H1 (cell line): ENCODE results near the genes SS18, DSC3, DSG4 and B4GALT6.

- RRBS: no CpG with 5 or more reads among the region's 4 CpGs
CAGE:
- cytosol, long polyA plus RNA: no peak
- long polyA plus RNA: no peak
- nucleus, long polyA plus RNA: no peak
Measured at GRCh38 chr18:24988411-24988847, 363.5 kb downstream of the ZNF521 start.

DNA sequence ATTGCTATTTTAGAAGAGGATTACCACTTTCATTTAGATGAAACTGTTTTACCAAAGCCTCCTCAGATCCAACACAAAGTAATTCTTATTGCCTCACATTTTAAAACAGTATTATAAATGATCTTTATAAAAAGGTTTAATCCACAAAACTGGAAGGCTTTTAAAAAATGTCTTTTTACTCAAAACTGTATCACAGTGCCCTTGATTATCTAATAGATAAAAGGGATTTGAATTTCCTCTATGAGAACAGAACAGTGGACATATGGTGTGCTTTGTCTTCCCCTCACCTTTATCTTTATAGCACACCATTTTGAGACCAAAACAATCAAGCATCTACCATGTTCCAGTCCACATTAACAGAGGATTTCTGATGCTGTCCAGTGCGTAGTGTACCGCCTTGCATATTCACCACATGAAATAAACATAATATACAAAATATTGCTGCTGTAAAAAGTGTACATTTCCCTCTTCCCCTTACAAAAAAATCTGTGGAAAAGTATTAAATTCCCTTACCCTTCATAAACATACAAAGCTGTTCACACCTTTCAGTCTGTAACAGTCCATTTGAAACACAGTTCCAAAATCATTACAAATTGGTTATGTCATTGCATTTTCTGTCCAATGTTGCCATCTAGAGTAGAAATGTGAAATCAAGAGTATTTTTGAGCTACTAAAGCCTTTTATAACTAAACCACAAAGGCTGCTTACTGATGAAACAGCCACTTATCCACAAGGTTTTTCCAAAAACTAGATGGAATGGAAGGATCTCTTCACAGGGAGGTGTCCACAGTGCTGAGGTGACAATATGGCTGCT, 72.7 kb downstream of the SS18 start:
- RRBS: no CpG with 5 or more reads among the region's 2 CpGs
CAGE:
- cytosol, long polyA plus RNA: no peak
- long polyA plus RNA: no peak
- nucleus, long polyA plus RNA: no peak

DNA sequence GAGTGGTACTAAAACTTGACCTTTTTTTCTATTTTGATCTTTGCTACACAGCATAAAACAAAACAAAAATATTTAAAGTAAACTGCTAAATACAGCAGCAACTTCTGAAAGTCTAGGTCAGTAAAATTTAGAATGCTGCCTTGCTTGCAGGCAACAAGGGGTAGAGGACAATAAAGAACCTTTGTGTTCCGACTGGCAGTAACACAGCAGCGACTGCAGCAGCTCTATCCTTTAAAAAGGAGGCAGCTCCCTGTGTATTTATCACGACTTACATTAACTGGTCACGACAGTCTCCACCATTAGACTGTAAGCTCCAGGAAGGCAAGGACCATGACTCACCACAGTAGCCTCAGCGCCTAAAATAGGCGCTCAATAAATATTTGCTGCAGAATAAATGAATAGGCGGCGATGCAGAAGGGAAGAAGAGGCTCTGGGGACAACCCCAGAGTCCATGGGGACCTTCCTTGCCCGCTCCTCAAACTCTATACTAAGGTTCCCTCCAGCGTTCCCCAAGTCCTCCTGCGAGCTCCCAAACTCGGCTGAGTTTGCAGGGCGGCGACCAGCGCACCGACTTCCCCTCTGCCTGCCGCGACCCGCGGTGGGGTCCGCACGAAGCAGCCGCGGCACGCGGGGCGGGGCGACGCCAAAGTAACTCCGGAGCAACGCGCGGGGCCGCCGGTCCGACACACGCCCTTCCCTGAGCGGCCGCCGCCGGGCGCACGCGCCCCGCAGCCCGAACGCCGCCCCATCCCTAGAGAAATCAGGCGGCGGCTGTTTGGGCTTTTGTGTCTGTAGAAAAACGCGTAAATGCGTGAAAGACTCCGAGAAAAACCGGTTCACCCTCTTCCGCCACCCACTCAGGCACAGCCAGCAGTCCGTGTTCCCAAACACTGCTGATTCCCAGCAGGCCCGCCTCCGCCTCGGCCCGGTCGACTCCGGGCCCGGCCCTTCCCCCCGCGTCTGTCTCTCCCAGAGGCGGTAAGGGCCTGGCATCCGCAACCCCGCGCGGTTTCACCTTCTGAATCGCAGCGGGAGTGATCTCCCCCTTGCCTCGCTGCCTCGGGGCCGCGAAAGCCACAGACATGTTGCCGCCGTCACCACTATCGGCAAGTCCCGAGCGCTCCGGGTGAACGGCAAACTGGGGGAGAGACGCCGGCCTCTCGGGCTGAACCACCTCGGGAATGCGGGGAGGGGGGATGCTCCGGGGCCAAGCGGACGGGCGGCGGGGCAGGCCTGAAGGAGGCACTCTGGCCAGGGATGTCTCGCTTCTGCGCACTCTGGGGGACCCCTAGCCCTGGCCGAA, at the start of gene SS18:
TSS of gene SS18 (minus strand) at position 1,128 of the 1,303 bp plus-strand sequence.
- RRBS: 1% methylated on average over 17 of the region's 97 CpGs
CAGE:
- cytosol, long polyA plus RNA: start-site peak on the minus strand centred at position 1,126 of the sequence, 51 bp wide, 1,015 reads
- long polyA plus RNA: start-site peak on the minus strand centred at position 1,132 of the sequence, 62 bp wide, 714 and 1,131 reads in 2 replicates
- nucleus, long polyA plus RNA: start-site peak on the minus strand centred at position 1,123 of the sequence, 45 bp wide, 859 reads

DNA sequence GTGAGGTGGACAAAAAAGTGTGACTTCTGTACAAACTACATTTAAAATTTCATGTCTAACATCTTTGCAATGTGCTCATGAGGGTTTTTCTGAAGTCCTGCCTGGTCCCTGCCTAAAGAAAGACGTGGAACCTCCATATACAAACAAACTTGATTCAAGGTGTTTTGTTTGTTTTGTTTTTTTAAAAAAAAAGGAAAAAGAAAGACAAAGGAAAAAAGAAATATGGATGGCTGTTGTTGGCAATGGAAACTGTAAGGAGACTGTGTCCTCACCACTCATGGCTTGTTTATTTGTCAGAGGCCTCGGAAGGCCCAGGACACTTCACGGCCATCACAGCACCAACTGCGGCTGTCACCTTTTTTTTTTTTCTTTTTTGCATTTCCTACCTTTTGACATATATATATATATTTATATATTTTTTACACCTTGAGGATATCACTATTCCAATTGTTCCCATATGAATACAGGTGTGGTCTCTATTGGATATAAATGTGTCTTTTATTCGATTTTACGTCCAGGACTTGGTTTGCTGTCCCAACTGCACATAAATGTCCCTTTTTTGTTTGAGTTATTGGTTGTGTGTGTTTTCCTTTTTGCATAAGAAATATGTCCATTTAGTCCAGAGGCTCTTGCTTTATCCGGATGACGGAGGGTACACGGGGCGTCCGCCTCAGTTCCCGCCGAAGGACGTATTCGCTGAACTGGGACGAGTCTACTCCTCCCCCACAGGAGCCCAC, 93.1 kb downstream of the KCTD1 start:
- RRBS: no CpG with 5 or more reads among the region's 16 CpGs
CAGE:
- cytosol, long polyA plus RNA: no peak
- long polyA plus RNA: no peak
- nucleus, long polyA plus RNA: no peak

DNA sequence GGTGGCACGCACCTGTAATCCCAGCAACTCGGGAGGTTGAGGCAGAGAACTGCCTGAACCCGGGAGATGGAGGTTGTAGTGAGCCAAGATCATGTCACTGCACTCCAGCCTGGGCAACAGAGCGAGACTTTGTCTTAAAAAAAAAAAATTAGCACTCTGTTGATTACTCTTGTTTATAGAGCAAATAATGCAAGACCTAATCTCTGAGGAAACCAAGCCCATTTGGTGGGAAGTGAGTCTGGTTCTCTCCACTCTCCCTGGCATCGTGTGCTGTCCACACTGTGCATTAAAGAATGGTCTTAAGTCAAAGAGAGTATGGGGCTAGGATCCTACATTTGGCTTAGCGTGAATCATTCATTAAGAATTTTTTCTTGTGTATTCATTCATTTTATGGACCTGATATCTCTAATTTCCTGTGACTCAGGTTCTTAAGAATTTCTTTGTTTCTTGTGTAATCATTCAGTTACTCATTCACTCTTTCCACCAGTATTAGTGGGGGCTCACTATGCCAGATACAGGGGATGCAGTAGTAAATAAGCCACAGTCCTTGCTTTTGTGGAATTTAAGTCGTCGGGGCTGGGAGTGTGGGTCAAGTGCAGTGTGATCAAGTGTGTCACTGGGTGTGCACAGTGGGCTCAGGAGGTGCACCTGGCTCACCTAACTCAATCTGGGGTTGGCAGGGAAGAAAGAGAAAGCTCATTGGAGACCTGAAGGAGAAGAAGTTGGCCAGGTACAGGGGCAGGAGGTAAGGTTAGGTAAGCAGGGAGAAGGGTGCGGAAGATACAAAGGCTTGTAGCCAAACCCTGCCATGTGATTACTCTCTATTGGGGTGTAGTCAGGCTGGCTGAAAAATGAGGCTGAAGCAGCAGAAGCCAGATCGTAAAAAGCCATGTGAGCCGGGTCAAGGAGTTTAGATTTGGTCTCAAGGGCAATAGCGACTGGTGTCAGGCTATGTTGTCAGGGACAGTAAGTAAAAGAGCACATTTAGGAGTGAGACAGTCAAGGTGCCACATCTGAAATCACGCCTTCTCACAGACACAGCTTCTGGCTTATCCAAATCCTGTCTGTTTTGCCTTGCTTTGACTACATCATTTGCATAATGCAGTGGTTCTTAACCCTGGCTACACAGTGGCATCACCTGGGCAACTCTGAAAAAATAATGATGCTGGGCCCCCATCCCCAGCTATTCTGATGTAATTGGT, 67.3 kb downstream of the KCTD1 start:
- RRBS: no CpG with 5 or more reads among the region's 13 CpGs
CAGE:
- cytosol, long polyA plus RNA: no peak
- long polyA plus RNA: no peak
- nucleus, long polyA plus RNA: no peak

GRCh38 chr18:26511211-26512091, 36.9 kb downstream of the KCTD1 start:
- RRBS: no CpG with 5 or more reads among the region's 13 CpGs
CAGE:
- cytosol, long polyA plus RNA: no peak
- long polyA plus RNA: no peak
- nucleus, long polyA plus RNA: no peak

- RRBS: 2% methylated on average over 2 of the region's 31 CpGs
CAGE:
- cytosol, long polyA plus RNA: no peak
- long polyA plus RNA: no peak
- nucleus, long polyA plus RNA: no peak
Measured at GRCh38 chr18:26549285-26549722, 951 bp upstream of the KCTD1 start.

DNA sequence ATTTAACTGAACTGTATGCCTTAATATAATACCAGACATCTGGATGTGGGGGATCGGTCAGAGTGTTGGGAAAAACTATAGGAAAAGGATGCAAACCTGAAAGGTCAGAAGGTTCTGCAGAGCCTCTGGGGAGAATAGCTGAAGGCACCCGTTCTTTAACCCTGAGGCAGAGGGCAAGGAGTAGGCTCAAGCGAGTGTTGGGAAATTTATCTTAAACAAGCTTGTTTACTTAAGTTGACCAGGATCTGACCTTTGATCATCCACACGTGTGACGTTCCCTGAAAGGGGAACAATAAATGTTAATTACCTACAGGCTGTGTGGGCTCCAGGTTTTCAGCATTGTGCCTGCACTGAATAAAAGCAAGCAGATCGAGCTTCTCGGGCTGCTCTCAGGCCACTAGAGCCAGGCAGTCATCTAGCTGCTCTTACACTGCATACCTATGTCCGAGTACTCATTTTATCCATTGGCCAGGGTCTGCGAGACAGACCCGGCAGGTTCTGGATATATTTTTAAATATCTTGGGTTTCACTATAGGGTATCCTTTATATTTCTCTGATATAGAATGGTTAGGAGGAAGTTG, 400.6 kb upstream of the CHST9 start:
- RRBS: no CpG with 5 or more reads among the region's 10 CpGs
CAGE:
- cytosol, long polyA plus RNA: no peak
- long polyA plus RNA: no peak
- nucleus, long polyA plus RNA: no peak

DNA sequence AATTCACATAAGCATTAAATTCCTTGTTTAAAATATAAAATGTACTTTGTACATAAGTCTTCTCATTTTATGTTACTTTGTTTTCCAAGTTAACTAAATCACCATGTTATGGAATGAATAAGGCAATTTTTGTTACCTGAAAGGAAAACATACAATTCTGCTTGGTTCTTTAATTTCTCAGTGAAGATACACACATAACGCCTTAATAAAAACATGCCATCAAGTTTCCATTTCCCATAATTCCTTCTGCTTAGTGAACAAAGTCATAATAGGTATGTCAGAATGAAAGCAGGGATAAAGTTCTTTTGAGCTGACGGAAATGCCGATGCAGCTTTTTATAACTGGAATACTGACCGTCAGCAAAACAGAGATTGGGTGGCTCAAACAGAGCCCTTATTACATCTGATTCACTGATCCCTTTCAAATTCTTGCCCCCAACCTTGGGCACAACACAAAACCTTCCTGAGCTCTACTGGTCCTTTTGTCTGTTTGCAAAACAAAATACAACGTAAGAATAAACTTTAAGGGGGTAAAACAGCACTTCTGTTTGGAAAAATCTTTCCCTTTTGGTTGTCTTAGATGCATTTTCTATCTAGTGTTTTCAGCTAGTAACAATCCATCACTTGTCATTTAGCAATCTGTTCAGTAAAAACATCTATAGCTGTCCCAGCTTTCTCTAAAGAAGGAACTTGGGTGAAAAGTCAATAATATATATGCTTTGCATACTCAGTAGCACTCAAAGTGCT, 140.4 kb downstream of the CDH2 start:
- RRBS: no CpG with 5 or more reads among the region's 5 CpGs
CAGE:
- cytosol, long polyA plus RNA: no peak
- long polyA plus RNA: no peak
- nucleus, long polyA plus RNA: no peak

GRCh38 chr18:29156948-29157443, 980.1 kb upstream of the CDH2 start:
- RRBS: no CpG with 5 or more reads among the region's 4 CpGs
CAGE:
- cytosol, long polyA plus RNA: no peak
- long polyA plus RNA: no peak
- nucleus, long polyA plus RNA: no peak

DNA sequence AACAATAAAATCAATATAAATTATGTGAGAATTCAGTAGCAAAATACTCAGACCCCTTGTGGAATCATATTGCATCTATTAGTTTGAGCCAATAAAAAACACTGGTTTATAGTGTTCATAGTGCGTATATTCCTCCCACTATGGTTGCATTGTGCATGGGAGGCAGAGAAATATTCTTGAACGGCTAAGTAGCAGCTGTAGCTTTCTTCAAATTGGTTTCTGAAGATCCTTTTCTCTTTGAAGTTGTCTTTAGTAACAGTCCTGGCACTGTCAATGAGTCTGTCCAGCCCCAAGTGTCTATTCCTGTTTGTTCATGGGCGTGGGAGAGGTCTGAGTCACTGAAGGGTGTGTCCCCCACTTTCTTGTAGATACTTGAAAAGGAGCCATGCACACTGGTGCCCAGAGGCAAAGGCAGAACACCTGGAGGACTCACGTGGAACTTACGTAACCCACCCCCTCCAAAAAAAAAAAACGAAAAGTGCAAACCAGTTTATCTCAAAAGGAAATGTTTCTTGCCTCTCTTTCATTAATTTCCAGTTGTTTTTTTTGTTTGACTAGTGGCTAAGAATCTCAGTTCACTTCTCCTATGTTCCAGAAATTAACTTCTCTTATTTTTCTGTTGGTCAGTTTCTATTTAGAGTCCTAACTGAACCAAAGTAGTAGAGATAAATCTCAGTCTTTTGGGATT, 55.1 kb downstream of the DSC3 start:
- RRBS: no CpG with 5 or more reads among the region's 6 CpGs
CAGE:
- cytosol, long polyA plus RNA: no peak
- long polyA plus RNA: no peak
- nucleus, long polyA plus RNA: no peak

DNA sequence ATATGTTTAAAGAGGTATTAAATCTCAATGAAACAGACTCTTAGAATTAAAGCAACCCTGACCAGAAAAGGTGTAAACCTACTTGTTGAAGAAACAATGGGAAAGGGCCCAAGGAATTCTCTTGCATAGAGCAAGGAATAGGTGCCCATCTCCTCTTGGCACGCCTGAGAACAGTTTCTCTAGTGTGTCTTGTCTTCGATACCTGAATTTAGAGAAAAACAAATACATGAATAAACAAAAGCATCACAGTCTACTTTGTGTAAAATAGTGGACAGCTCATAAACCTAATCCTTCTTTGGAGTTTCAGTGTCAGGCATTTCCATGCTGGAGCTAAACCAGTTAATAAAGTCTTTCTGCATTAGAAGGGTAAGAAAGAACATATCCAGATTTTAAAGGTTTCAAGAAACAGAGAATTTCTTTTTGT, 13.1 kb downstream of the DSC3 start:
- RRBS: no CpG with 5 or more reads among the region's 2 CpGs
CAGE:
- cytosol, long polyA plus RNA: no peak
- long polyA plus RNA: no peak
- nucleus, long polyA plus RNA: no peak

DNA sequence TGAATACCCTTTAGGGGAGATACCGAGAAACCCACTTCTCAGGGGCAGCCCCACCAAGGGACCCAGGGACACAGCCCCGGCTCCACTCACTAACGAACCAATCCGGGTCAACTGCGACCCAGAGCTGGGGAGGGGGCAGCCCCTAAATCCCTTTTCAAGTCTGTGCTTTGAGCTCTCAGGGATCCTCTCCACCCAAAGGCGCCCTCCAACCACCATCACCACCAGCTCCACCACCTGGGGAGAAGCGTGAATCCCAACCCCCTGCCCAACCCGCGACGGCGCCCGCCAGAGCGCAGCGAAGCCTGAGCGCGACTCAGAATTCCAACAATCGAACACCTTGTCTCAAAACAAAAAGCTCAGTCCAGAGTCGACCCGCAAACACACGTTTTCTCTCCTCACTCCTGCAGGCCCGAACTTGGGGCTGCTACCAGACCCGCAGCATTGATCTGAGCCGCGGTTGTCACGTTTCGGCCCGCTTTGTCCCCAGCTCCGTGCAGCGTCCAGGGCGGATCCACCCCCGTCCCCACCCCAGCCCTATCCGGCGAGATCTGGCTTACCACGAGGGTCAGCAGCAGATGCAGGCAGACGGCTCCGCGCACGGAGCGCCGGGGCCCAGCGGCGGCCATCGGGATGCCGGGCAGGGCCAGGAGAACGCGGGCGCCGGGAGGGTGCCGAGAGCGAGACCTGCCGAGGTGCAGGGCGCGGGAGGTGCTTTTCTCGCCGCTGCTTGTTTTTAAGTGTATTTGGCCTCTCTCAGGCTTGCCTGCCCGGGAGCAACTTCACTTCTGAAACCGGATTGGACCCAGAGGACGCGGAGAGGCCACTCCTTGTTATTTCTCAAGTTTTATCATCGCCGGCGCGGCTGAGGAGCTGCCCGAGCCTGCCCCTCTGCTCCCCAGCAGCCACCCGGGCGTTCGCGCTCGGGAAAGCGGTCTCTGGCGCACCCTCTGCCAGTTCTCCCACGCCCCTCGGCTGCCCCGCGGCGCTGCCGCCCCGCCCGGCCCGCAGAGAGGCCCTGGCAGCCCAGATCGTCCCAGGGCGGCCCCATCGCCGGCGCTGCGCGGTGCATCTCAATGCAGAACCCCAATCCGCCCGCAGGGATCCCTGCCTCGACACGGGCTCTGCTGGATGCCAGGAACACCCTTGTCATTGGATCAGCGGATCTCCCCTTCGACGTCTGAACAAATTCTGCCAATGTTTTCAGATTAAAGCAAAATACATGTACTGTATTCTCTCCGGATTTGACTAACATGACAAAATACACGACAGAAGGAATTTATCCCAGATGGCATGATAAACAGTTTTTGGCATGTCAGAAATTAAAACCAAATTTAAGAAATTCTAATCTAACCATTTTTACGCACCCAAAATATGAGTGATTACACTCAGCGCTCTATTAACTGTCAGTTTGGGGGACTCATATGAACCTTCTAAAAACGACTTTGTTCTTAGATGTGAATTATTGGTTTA, at the start of gene DSC3:
TSS of gene DSC3 (minus strand) at position 708 of the 1,470 bp plus-strand sequence.
- RRBS: 1% methylated on average over 41 of the region's 99 CpGs
CAGE:
- cytosol, long polyA plus RNA: start-site peak on the minus strand centred at position 959 of the sequence, 124 bp wide, 23 reads
- long polyA plus RNA: no peak
- nucleus, long polyA plus RNA: no peak

- RRBS: no CpG with 5 or more reads among the region's 4 CpGs
CAGE:
- cytosol, long polyA plus RNA: no peak
- long polyA plus RNA: no peak
- nucleus, long polyA plus RNA: no peak
Measured at GRCh38 chr18:31204951-31205226, 42.2 kb upstream of the DSC1 start.

DNA sequence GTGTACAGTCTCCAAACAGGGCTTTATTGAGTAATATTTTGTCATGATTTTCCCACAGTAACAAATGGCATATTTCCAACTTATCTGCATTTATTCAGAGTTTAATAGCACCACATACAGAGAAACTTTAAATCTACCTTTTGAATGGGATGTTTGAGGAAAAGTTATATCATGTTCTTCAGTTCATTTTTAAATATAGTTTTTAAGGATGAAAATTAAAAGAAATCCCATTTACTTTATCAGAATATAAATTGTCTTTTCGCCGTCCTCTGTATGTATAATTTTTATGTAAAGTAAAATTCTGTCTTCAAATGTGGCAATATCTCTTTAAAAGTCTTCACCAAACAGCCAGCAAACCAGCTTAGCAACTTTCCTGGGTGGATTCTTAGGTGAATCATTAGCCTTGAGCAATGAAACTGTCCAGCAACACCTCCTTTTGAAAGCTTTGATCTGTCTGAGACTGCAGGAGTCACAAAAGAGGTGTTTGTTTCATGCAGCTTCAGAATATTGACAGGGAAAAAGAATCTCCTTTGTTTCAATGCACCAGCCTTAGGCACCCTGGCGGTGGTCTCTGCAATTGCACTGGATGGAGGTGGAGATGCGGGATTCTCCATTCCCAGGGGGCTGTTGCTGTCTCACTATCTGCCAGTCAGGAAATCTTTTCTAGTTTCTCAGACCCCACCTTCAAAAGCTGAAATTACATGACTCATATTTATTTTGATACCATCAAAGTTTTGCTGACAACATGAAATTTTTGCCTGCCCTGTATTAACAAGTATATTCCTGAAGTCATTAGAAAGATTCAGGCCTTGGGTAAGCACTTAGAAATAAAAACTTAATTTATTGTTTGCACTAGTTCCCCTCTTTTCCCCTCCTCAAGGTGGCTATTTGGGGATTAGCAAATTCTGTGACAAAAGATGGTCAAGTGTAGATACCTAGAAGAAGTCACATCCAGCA, 76.1 kb upstream of the DSG1 start:
- RRBS: no CpG with 5 or more reads among the region's 4 CpGs
CAGE:
- cytosol, long polyA plus RNA: no peak
- long polyA plus RNA: no peak
- nucleus, long polyA plus RNA: no peak

GRCh38 chr18:31339684-31340114, 21.7 kb downstream of the DSG1 start:
- RRBS: no CpG with 5 or more reads among the region's 6 CpGs
CAGE:
- cytosol, long polyA plus RNA: no peak
- long polyA plus RNA: no peak
- nucleus, long polyA plus RNA: no peak

GRCh38 chr18:31376592-31376975, at the start of gene DSG4:
TSS of gene DSG4 (plus strand) at chr18:31376777.
- RRBS: no CpG with 5 or more reads among the region's 4 CpGs
CAGE:
- cytosol, long polyA plus RNA: no peak
- long polyA plus RNA: no peak
- nucleus, long polyA plus RNA: no peak

- RRBS: no CpG with 5 or more reads among the region's 3 CpGs
CAGE:
- cytosol, long polyA plus RNA: no peak
- long polyA plus RNA: no peak
- nucleus, long polyA plus RNA: no peak
Measured at GRCh38 chr18:31510095-31510805, 12.3 kb downstream of the DSG2 start.

DNA sequence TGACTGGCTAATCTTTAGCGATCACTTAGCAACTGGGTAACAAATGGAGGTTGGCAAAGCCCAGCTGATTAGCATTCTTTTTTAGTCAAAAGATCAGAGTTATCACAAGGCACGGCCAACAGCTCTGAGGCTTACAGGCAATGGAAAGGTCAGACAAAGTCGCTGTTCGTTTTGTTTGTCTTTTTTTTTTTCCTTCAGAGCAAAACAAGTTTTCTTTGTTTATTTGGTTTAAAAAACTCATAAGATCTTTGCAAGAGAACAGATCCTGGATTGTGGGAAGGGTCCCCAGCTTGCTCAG, 28.9 kb upstream of the TTR start:
- RRBS: no CpG with 5 or more reads among the region's 4 CpGs
CAGE:
- cytosol, long polyA plus RNA: no peak
- long polyA plus RNA: no peak
- nucleus, long polyA plus RNA: no peak

DNA sequence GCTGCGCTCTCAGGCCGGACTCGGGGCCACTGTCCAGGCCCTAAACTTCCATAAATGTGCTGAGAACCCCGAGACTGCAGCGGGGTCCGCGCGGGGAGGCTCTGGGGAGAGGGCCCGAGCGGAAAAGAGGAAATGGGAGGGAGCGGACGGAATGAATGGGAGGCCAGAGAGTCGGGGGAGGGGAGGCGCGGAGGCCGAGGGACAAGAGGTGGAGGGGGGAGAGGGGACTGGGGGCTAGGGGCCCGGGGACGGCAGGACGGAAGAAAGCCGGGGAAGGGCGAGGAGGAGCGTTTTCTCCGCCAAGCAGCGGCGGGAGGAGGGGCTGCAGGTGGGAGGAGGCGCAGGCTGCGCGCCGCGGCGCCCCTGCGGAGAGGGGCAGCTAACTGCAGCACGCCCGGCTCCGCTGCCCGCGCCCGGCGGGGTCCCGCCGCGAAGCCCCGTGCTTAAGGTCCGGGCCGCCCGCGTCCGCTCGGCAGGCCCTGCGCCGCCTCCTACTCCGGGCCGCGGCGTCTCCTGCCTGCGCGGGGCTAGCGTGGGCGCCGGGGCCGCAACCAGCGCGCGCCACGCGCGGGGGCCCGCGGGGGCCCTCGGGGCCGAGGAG, at the start of gene B4GALT6:
TSS of gene B4GALT6 (minus strand) at position 129 of the 601 bp plus-strand sequence.
- RRBS: 1% methylated on average over 29 of the region's 71 CpGs
CAGE:
- cytosol, long polyA plus RNA: start-site peak on the plus strand centred at position 351 of the sequence, 48 bp wide, 10 reads
- long polyA plus RNA: no peak
- nucleus, long polyA plus RNA: no peak